Mesothelial cell of epicardium (in vitro differentiated cells): ENCODE measurements around a stretch of chr12.

DNA sequence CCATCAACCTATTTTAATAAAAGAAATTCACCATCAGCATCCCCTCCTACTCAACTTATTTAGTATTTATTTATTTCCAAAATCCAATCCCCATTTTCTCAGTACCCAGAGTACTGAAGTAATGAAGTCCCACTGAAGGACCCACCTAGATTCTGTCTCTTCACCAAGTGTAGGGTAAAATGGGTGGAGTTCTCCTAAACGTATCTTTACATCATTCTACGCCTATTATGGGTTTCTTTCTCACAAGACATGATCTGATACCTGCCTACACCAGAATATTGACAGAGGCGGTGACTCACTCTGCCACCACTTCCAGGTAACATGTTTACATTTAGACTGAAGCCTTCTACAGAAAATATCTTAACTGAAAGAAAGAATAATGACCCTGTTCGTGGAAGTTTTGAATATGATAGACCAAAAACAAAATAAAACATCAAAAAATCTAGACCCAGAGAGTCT lies 89.8 kb downstream of the BTG1 start:
- PRO-cap, result no peak

- PRO-cap, result no peak
Measured at GRCh38 chr12:92064178-92064788, 81.4 kb downstream of the BTG1 start.

DNA sequence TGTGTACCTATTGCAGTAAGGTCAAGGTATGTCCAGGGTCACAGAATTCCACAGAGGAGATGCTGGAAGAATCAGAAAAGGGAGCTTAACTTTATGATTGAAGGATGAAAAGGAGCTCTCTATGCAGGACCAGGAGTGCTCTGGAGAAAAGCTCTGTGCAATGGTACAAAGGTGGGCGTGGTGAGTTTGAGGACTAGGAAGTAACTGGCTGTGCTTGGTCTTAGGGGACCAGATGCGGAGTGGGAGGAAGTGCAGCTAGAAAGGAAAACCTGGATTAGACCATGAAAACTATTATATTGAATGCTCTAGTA lies 56.9 kb downstream of the BTG1 start:
- PRO-cap, result no peak

DNA sequence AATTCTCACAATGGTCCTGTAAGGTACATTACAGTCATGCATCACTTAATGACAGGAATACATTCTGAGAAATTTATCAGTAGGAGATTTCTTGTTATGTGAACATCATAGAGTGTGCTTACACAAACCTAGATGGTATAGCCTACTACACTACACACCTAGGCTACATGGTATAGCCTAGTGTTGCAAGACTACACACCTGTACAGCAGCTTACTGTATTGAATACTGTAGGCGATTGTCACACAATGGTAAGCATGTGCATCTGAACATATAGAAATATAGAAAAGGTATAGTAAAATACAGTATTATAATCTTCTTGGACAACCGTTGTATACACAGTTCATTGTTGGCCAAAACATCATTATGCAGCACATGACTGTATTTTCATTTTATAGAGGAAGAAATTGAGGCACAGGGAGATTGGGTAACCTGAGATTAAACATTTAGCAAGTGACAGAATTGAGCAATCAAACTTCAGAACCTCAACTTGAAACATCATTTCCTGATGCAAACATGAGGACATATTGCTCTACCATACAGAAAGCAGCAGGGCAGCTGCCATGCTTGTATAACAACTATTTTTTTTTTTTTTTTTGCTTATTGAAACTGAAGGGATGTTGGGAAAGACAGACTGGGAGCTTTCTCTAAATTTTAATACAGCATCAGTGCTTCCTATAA lies 22.1 kb downstream of the BTG1 start:
- PRO-cap, result no peak

DNA sequence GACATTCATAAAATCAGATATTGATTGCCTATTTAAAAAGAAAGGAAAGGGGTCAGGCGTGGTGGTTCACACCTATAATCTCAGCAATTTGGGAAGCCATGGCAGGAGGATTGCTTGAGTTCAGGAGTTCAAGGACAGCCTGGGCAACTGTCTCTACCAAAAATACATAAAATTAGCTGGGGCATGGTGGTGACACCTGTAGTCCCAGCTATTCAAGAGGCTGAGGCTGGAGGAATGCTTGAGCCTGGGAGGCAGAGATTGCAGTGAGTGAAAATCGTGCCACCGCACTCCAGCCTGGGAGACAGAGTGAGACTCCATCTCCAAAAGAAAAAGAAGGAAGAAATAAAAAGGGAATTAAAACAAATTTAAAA lies 20.7 kb downstream of the BTG1 start:
- PRO-cap, result no peak

DNA sequence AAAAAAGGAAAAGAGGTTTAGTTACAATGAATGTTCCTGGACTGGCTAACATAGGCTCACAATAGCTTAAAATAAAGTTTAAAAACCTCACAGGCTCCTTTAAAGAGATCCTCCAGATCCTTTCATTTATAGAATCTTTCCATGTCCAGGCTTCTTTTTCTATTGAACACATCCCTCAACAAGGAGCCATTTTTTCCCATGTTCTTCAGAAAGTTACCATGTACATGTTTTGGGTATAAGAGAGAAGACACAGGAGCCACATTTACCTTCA lies 20.4 kb downstream of the BTG1 start:
- PRO-cap, result no peak

DNA sequence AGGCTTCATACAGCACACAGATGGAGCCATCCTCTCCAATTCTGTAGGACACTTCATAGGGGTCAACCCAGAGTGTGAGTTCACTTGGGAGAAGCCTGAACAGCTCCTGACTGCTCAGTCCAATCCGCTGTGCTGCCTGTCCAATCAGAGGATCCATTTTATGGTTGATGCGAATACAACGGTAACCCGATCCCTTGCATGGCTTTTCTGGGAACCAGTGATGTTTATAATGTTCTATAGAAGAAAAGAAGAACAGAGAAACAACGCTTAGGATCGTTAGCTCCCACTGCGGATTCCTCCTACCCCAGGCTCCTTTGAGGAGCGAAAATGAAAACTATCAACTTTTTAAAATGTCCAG lies 1.5 kb downstream of the BTG1 start:
- PRO-cap, result bidirectional peak, plus-strand start at position 255 of the sequence, minus-strand start at position 131 of the sequence

- PRO-cap, result no peak
Measured at GRCh38 chr12:92147477-92147957, 1.9 kb upstream of the BTG1 start.

DNA sequence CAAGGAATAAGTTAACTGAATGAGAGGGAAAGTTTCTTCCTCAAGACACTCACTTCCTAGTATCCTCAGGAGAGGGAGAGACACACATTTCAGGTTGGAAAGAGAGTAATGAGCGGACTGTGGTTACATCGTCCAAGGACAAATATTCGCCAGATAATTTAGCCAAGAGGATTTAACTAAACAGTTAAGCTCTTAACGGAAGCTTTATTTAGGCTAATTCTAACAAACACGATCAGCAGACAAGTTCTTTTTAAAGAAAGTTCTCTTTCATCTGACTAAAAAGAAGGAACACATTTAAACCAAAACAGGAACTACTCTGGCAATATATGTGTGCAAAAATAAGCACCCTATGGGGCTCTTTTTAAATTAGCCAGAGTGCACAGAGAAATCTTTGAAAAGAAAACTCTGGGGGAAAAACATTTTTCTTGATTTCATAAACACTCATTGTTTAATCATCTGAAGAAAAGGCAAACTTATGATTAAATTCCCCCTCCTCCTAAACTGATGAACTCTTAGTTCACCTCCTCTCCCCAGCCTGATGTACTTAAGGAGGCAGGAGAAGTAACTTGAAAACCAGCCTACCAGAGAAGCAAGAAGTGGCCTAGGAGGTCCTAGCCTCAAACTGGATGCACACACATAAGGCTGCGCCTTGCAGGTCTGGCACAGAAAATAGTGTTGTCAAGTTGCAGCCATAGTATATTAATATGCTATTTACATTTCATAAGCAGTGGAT lies 13.3 kb upstream of the BTG1 start:
- PRO-cap, result no peak

DNA sequence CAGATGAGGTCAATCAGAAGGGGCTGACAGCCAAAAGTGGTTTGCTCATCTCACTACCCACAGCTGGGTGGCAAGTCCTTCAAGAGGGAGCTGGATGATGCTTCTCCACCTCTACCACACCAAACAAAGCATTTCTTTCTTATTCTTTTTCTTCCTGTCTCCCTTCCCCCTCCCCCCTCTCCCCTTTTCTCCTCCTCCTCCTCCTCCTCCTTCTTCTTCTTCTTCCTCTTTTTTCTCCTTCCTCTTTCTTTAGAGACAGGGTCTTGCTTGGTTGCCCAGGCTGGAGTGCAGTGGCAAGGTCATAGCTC lies 268.1 kb upstream of the PLEKHG7 start:
- PRO-cap, result no peak

DNA sequence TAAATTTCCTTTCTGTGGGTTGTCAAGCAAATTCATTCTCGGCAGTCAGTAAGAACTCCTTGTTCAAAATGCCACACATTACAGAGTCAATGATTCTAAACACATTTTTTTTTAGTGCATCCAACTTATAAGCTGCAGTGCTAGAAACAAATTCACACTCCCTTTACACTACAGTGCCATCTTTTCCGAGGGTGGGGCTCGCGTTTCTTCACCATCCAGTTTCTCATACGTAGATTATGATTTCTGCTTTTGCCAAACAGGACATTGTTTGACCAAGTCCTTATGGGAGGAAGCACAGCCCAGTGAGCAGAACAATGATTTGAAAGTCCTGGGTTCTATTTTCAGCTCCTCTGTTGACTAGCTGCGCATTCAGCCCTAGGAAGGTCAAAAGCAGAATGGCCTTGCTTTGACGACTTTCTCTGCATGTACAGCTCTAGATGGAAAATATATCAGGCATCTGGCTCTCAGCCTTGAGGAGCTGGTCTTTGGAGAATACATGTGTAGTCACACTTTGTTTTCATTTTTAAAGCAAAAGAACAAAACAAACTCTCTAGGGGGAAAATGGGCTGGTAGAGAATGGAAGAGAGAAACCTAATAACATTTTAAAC lies 257.5 kb upstream of the PLEKHG7 start:
- PRO-cap, result no peak

DNA sequence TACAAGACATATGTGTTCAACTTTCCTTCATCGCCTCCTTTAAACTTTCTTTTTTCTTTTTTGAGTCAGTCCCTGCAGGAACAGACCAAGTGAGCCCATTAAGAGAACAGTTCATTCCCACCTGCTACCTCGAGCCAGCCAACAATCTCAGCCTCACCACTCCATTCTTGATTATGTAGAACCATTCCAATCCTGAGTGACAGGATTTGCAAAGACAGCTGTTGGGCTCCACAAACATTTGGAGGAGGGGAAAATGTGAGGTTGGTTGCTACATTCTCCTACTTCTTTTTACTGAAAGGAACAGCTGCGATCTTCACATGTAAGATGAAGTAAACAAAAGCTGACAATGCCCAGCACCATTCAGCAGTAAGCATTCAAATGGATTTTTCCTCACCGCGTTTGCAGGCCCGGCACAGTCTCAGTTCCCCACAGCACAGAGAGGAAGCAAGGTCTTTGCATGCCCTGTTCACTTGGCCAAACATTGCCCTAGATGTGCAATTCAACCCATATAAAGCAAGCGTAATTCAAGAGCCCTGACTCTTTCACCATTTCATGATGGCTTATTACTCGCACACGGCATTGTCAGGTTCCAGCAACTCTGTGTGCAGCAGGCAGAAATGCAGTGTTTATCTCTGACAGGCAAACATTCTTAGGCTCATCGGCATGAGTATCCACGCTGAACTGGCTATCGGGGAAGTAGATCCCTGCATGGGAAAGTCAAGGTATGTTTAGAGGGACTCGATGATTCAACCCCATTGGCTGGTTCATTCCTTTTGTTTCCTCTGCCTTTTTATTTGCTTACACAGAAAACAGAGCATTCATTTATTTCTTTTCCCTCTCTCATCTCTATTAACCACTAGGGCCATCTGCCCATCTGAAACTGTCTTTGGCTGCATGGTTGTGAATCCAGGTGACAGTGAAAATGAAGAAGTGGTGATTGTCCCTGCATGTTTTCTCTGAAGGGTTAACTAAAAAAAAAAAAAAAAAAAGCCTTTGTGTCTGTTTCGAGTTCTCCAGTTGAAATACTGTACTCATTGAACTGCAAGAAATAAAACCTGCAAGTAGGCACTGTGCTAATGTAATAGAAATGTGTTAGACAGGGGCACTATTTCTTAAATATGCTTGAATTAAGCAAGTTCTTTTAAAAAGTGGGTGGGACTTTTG lies 236.1 kb upstream of the PLEKHG7 start:
- PRO-cap, result no peak

- PRO-cap, result no peak
Measured at GRCh38 chr12:92504456-92505204, 198.2 kb upstream of the PLEKHG7 start.

DNA sequence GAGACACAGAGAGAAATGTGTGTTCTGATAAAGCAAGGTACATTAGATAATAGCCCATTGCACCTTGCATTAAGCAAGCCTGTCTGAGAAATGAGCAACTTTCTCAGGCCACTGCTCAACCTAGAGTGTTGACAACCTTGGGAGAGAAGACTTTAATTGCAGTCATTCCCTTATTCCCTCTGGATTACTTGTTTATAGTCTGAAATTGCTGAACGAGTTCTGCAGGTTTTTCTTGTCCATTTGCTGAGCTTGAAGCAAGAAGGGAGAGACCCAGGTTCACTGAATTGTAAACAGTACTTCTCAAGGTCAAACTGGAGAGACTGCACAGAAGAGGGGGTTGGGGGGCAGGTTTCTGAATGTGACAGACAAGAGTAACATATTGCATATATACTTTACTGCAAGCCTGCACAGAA lies 159.4 kb upstream of the PLEKHG7 start:
- PRO-cap, result no peak

DNA sequence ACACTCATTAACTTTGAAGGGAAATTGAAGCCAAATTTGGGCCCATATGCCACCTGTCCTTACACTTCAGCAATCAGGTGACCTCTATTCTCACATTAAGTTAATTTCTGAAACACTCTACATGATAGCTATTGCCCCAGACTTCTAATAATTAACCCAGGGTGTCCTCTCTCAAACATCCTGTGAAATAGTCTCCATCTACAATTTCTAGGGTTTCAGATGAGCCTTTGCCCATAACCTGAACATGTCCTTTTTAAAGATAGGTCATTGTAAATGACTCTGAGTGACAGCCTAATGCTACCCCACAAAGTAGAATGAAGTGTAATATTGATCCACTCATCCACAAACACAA lies 155.8 kb upstream of the PLEKHG7 start:
- PRO-cap, result no peak

DNA sequence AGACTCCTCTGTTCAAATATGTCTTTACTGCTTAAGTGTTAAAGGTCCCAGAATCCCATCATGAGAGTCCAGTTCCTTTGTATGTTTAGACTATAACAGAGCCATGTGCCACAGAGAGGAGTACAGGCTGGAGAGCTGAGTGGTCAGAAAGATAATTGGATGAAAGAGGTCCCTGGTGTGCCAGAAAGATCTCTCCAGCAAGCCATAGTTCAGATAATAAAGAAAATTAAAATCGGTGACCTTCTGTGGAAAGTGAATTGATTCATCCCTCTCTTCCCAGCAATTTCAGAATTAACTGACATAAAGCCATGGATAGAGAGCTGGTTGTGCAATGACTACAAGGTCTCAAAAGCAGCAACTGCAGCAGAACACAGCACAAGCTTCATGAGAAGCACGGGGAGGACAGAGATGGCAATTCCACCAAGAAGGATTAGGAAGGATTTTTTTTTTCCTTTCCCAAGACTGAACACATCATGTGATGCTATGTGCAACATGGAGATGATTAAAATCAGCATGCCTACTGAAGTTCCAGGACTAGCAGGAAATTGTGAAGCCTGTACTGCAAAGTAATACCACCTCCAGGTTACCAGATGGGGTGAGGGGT lies 154.9 kb upstream of the PLEKHG7 start:
- PRO-cap, result no peak

- PRO-cap, result no peak
Measured at GRCh38 chr12:92602620-92603046, 100.2 kb upstream of the PLEKHG7 start.

GRCh38 chr12:92754204-92755015 lies 51.6 kb downstream of the PLEKHG7 start:
- PRO-cap, result no peak

GRCh38 chr12:92778940-92779695 lies 76.3 kb downstream of the PLEKHG7 start:
- PRO-cap, result no peak

DNA sequence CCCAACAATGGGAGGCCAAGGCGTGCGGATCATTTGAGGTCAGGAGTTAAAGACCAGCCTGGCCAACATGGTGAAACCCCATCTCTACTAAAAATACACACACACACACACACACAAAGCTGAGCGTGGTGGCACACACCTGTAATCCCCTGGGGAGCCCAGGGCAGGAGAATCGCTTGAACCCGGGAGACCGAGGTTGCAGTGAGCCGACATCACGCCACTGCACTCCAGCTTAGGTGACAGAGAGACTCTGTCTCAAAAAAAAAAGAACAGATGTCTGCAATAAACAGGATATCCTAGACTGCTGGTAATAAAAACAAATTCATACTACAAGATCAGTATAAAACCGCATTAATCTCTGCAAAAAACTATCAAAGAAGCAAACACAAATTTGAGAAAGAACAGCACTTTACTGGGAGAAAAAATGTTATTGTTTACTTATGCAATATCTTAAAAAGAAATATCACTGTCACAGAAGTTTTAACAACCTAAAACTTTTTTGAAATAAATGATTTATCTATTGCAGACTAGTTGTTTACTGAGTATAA lies 23.7 kb downstream of the EEA1 start:
- PRO-cap, result no peak